NALM6 (cell line): ENCODE measurements around the gene INVS.

- PRO-cap, result no peak
These were observed 692 bp downstream of the TBC1D2 start for GRCh38 chr9:98254788-98255126.

DNA sequence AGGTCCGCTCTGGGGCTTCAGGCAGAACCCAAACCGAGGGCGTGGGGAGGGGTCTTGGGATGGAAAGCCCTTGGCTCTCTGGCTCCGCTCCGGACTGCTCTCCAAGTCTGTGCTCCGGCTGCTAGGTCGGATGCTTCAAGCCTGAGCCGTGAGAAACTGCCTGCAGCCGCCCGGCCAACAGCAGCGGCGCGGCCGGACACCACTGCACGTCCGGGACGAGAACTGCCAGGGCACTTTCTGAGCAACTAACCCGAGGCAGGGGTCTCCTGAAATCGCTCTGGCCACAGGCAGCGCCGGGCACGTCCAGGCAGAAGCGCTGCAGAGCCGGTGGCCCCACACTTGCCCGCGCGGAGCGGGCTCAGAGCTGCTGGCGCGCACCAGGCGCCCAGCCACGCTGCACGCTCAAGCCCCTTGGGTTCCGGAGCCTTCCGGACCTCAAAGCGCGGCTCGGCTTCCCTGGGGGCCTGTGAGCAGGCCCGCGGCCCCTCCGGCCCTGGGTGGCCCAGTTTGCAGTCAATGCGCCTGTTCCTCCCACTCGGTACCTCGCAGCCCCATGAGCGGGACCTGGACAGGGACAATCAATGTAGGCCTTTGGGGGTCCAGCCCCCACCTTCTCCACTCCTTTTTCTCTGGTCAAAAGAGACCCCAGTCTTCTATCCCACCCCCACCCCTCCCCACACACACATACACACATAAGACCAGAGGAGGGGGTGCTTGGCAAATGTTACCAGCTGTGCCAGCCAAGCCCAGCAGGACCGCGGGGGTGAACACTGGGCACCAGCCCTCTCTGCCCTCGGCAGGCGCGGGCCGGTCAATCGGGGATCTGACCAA is 1.0 kb downstream of the GABBR2 start:
- PRO-cap, result no peak

- PRO-cap, result no peak
These were observed 19.1 kb downstream of the GALNT12 start for GRCh38 chr9:98826441-98827068.

DNA sequence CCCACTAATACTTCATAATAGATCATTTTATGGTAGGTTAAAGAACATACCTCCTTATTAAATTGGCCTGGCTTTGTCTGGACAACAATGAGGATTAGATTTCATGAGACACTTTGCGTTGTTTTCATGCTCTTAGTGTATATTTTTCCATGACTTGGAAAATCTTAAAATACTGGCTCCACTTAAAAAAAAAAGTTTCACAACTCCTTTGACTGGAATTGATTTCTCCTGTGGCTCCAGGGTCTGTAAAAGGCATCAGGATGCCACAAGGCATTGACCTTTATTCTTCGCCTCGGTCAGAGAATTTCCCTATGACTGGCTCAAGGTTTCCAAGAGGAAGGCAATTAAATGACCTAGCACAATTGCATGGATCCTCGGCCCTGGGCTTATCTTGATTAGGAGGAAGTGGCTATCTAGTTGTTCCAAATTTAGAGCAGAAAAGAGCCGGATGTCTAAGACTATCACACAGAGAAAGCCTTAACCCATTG is 57.1 kb upstream of the COL15A1 start:
- PRO-cap, result no peak

GRCh38 chr9:98922806-98923409 is 20.8 kb upstream of the COL15A1 start:
- PRO-cap, result no peak

DNA sequence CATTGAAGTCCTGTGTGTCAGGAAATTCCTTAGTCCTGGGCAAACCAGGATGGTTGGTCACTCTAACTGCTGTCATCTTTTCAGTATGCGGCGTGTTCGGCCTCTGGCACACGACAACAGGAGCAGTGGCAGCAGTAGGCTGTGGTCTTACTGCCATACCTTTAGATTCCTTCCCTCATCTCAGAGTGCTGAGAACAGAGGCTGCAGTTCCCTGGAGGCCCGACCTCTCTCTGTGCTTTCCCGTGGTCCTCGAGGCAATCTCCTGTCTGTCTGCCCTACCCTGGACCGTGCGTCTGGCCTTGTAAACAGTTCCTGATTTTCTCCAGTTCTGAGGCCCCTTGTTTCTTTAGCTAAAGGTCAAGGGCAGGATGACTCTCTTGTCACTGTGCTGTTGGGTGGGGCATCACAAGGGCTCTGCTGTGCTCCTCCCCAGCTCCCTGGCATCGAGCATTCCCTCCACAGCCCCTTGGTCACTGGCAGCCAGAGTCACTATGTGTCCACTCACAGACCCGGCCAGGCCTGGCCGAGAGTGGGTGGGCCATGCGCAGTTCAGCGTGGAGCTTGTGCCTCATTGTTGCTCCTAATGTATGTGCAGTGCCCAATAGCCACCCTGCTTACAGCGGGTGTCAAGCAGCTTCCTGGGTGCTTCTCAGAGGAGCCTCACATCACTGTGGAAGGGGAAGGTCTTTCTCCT is 18.5 kb upstream of the COL15A1 start:
- PRO-cap, result no peak

DNA sequence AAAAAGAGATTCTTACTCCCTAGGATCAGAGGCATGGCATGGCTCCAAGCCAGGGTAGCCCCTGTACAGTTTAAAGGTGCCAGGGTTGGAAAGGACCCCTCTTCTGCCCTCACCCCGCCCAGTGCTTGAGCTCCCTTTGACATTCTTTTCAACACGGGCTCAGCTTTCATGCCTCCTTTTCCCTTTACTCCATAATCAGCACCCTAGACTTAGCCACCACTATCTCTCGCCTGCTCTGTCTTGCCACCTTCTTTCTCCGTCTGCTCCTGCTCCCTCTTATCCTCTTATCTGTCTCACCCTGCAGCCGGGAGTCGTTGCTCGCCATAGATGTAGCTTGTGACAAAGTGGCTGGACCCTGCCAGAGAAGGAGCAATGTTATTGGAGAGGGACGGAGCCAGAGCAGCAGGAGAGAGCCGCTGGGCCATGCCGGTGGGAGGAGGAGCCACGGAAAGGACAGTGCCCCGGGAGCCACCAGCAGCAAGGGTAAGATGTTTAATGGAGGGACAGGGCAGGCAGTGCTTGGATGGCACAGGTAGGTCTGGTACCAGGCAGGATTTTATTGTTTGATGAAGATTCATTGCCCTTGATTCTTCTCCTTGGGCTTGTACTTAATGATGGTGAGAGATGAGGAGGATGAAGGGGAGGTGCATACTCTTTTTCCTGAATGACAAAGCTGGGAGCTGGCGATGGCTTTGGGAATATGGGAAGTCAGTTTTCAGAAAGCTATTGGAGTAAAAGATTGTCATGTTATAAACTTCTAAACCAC is 137.3 kb downstream of the SEC61B start:
- PRO-cap, result no peak

DNA sequence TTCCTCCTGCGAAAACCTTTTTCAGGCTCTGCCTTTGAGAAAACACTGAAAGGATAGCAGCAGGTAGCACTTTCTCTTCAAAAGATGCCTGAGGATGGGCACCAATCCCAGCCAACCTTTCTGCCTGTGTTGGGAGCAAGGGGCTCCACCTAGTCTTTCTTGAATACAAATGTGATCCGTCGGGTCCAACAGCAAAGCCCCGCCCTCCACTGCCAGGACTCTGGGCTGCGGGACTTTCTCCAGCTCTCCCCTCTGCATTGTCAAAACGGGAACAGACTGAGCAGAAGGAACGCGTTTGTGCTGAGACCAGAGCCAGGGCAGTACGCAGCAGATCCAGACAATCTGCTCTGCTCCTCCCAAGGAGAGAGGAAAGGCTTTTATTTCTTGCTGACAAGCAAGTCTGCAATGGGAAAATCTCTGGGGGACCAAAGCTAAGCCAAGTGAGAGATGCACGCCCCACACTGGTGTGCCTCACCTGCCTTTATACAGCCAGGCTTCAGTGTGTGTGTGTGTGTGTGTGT is 139.8 kb downstream of the SEC61B start:
- PRO-cap, result no peak

DNA sequence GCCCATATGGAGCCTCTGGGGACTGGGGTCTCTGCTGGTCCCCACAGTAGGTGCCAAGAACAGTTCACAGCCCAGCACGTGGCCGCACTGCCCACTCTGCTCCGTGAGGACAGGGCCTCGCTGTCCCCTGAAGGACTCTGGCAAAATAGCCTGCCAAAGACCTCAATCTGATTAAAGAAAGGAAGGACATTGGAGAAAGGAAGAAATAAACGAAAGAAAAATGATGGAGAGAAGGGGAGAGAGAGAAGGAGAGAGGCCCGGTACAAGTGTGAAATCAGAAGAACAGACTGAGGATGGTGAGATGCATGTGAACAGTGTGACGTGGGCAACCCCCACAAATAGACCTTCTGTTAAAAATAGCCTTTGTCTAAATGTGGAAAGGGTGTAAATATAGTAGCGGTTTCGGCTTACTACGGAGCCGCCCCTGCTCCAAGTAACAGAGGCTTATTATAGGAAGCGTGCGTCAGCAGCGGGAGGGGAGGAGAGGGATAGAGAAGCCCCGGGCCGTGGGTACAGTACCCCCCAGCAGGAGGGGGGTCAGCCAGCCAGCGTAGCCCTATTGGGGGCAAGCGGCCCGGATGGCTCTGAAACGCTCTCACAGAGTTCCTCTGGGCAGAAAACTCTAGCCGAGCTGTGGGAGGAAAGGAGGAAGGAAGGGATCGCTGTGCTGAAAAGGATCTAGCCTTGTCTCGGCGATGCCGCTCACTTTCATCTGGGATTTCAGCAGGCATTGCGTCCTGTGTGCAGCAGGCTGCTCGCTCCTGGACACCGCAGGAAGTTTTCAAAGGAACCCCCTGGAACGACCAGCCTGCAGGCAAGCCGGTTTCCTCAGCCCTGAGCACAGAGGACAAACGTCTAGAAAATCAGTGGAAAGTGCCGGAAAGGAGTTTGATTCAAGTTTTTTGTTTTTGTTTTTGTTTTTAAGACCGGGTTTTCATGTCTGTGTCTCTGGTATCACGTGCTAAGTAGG is 146.3 kb downstream of the SEC61B start:
- PRO-cap, result no peak

DNA sequence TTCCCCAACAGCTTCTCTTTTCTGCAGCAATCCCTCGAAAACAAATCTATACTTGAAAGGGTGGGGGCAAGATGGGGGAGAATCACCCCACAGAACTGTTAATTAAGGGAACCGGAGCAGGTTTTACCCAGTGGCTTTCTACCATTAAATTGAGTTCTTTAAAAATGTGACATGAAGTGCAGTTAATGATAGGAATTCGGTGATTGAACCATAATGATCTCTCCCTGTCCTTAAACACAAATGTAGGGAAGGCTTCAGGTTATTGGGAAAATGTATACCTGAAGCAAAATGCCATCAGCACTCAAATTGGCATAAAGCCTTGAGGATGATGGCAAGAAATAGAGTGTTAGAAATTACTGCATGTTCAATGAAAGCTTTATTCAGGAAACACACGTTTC is 9.2 kb downstream of the NR4A3 start:
- PRO-cap, result no peak

DNA sequence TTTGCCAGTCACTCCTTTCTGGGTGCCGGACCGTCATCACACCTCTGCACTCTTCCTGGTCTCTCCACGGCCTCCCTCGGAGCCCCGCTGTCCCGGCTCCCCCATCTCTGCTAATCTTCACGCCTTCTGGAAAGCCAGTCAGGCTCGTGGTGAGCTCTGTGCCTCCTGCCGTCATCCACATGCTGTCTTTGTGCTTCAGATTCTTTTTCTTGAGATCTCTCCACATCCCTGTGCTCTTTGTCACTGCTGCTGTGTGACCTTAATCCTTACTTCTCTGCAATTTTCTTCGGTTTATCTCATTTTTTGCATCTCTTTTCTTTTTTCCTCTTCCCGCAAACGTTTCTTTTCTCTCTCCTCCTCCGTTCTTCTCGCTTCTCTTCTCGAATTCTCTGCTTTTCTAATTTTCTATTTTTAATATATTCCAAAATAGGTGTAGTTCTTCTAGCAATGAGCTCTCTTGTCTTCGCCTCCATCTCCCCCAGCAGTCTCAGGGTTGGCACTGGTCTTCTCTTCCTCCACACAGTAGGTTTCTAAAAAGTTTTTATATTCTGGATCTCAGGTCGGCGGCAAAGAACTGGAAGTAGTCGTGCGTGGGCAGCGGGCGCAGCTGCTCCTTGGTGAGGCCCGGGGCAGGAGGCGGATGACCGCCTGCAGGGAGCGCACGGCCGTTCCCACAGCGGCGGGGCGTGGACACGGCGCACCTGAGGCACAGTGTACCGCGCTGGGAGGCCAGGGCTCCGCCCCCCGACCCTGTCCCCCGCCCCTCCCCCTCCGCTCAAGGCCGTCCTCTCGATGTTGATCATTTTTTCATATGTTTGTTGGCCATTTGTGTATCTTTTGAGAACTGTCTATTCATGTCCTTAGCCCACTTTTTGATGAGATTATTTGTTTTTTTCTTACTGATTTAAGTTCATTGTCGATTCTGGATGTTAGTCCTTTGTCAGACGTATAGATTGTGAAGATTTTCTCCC is 92.3 kb downstream of the STX17 start:
- PRO-cap, result no peak

GRCh38 chr9:100099053-100100125 is at the start of gene INVS:
INVS (plus strand) TSS chr9:100099243.
- PRO-cap, result bidirectional peak, plus-strand start at chr9:100099292, minus-strand start at chr9:100099000; unidirectional peak, plus-strand start at chr9:100099398; unidirectional peak, plus-strand start at chr9:100099454; bidirectional peak, plus-strand start at chr9:100099593, minus-strand start at chr9:100099490

GRCh38 chr9:100145057-100145533 is 46.1 kb downstream of the INVS start:
- PRO-cap, result no peak

DNA sequence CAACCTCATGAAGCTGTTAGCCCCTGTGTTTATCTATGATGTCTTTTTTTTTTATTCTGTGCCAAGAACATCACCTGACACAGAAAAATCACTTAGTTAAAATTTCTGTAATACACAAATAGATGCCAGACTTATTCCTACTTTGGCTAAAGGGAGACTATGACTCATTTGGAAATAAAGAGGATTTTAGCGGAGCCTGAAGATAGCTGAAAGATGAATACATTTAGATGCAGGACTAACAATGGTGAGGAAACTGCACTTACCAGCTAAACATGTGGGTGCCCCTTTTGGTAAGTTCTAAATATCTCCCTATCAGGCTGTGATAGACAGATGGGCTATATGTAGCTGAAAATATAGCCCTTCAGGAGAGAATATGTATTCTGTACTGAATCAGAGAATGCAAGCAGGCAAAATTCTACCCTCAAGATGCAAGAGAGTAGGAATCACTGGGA is 58.2 kb downstream of the BAAT start:
- PRO-cap, result no peak

DNA sequence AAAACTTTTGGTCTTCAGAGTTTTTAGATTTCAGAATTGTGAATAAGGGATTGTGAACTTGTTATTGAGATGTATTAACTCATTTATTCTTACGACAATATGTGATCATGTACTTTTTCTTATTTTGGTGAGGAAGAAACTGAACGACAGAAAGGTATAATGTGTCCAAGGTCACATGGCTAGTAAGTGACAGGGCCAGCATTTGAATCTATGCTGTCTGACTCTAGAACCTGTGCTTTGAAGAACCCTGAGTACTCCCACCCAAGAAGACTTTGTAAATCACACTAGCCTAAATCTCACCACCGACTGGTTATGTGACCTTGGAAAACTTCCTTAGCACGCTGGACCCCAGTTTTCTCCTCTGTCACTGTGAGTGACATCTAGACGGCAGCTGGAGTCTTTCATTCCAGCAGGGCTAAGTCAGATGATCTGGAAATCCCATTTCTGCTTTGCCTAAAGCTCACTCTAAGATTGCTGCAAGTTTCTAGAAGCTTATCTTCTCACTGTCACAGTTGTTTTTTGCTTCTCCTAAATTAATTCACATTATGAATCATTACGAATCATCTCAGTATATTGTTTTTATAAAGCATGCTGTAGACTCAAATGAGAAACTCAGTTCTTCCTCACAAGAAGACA is 17.1 kb downstream of the ALDOB start:
- PRO-cap, result no peak

- PRO-cap, result no peak
These were observed 5.7 kb downstream of the ALDOB start for GRCh38 chr9:101429783-101430307.

DNA sequence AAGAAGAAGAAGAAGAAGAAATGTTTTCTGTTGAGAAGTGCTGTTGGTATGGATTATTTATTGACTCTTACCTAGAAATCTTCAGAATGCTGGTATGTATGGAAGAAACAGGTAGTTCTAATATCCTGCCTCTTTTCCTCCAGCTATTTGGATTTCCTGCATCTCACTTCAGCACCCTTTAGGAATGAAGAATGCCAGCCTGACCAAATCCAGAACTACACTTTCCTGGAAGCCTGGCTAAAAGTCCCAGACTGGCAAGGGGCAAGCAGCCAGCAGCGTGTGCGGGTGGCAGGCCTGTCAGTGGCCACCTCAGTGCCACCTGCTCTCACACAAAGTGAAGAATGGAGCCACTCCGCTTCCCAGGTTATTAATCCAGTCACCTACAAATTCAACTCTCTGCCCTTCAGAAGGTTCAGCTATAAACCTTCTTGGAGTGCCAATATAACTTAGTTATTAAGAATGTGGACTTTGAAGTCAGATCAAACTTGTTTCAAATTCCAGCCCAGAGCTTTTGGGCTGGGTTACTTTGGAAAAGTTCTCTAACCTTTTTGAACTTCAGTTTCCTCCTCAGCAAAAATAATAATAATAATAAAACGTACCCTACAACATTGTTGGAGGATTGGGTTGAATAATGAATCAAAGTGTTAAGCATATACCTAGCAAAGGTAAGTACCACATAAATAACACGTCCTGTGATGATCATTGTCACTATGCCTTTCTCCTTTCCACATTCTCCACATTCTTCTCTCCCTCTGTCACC is 6.8 kb upstream of the ALDOB start:
- PRO-cap, result no peak

- PRO-cap, result no peak
These were observed 6.6 kb downstream of the PGAP4 start for GRCh38 chr9:101480351-101480859.

GRCh38 chr9:101706854-101707306 is 31.6 kb downstream of the GRIN3A start:
- PRO-cap, result no peak

- PRO-cap, result no peak
These were observed 2.5 kb upstream of the SMC2 start for GRCh38 chr9:104091599-104092116.